Skeletal muscle satellite cell (primary cell): ENCODE measurements around a stretch of chr1.

DNA sequence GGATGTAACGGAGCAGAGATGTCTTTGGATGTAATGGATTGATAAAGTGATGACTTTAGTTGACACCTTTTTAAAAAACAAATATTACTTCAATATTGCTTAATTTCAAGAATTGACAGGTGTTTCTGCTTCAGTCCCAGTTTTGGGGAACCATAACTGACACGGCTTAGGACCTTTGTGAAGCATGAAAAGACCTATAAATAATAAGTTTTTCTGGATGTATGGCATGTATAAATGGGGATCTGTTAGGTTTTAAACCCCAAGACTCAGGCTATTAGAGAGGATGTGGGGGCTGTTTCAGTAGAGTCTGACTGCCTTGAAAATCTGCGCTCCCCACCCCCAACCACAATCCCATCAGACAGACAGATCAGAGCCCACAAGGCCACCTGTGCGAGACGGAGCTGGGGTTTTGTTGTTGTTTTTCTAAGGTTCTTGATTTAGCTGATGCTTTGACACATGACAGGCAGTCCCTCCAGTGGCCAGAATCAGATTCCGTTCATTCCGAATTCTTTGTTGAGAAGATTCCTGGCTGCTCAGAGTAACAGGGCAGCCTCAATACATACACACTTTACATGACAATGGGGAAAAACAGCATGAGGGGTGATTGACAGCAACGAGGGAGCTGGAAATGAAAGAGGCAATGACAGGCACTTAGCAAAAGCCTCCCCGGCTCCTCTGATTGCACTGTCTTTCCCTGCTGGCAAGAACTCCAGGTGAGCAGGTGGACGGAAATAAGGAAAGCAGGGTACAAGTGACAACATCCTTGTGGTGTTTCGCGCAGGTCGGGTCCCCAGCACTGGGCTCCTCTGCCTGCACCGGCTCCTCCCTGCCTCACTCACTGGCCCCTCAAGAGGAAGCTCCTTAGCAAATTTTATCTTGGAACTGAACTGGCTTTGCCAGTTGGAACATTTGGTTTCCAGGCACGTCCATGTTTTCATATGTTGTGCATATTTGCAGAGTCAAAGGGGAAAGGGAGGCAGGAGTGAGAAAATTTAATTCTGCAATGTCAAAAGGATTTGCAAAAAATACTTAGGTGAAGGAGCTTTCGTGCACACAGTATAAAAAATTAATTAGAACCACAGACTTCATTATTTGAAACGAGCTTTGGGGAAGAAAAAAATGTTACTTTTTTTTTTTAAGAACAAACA, 148.8 kb downstream of the PGBD5 start:
- CAGE, long polyA plus RNA: no peak

GRCh38 chr1:230299318-230300104, 126.6 kb downstream of the PGBD5 start:
- CAGE, long polyA plus RNA: no peak

GRCh38 chr1:230381999-230382755, 44.0 kb downstream of the PGBD5 start:
- CAGE, long polyA plus RNA: no peak

- CAGE, long polyA plus RNA: no peak
Observed at GRCh38 chr1:230725142-230725558, 11.2 kb upstream of the AGT start.

- CAGE, long polyA plus RNA: no peak
Observed at GRCh38 chr1:230739802-230740210, 7.4 kb upstream of the CAPN9 start.

- CAGE, long polyA plus RNA: no peak
Observed at GRCh38 chr1:230867719-230868440, 441 bp downstream of the C1orf198 start.

- CAGE, long polyA plus RNA: no peak
Observed at GRCh38 chr1:231351802-231352148, 13.7 kb downstream of the SPRTN start.

DNA sequence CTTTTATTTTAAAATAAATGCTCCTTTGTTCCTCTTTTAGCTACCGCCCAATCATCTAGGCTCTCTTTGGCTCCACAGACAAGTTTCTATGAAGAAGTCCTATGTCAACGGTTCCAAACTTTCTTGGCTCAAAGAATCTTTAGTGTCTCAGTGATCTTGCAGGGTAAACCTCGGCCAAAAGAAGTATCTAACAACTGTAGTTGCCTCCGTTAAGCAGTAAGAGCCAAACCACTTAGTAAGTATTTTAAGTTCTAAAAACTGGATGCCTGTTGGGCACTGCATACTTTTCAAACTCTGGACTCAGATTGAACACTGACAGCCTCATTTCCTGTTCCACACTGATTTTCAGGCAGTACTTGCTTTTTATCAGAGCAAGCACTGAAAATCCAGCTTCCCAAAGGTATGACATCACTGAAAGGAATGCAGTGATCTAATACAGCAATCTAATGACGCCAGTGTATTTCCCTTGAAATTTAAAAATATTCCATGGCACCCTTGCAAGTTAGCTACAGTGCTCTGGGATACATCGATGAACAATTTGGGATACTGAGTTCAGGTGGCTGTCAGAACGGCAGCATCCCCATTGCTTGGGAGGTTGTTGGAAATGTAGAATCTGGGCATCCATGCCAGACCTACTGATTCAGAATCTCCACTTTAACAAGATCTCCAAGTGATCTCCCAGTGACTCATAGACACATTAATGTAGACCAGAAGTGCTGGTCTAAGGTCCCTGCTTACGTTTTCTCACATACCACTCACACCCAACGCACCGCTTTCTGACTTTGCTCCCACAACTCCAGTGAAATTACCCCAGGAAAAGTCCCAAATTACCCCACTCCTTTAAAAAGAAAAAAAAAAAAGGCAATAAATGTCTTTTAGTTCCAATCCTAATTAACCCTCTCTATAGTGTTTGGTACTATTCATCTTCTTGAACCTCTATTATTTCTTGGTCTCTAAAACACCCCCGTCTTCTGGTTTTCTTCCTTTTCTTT, 26.6 kb downstream of the EGLN1 start:
- CAGE, long polyA plus RNA: no peak

- CAGE, long polyA plus RNA: no peak
Observed at GRCh38 chr1:231526417-231527298, 1.8 kb upstream of the TSNAX start.

DNA sequence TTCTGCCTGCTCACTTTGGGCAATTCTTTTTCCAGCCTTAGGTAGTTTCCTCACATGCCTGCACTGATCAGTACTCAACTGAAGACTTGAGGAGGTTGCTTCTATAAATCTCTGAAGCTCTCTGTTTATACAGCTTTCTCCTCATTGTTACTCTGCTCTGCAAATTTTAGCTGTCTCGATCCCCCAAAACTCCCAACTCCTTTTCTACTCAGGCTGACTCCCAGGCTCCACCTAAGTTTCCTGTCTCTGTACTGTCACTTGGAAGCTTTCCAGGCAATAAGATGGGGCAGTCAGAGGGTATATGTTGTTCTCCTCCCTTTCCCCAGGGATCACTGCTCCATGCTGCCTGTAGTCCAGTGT, 13.3 kb downstream of the TSNAX start:
- CAGE, long polyA plus RNA: no peak

DNA sequence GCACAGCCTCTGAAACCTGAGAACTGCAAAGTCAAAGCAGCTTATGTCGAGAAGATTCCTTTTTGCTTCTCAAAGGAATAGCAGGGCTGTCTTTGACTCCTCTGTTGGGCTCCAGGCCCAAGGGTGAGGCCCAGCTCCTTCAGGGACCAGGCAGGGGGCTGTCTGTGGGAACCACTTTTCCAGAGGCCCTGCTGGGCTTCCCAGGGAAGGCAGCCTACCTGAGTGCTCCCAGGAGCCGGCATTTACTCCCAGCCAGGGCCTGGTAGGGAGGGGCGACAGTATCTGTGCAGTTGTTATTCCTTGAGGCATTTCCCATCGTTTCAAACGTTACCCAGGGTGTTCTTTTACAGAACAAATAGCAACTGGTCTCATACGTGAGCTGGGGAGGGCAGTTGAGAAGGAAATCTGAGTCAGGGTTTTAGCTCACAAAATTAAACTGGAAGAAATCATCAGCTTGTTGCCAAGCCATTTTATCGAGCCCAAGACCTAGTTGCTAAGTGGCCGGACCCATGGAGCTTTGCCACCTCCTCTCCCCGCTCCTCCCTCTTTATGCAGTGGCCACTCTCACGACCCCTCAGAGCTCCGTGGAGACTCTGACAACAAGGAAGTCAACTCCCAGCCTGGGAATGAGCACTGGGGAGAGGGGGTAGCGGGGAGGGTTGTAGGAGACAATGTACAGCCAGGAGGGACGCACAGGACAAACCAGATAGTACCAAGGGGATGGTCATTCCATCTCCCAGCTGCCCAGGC, 251.1 kb downstream of the SIPA1L2 start:
- CAGE, long polyA plus RNA: no peak

DNA sequence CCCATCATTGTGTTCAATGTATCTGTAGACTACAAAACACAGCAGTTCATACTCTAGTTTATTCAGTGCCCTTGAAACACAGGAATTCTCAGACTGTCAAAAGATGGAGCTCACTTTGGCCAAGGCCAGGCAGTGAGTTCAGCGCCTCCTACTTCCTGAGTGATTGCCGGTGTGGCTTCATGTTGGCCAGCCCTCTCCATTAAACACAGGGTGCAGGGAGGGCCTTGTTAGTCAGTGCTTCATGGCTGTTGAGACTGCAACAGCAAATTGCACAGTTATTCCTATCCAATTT, 156.7 kb downstream of the SIPA1L2 start:
- CAGE, long polyA plus RNA: no peak

- CAGE, long polyA plus RNA: no peak
Observed at GRCh38 chr1:232509324-232510256, 120.3 kb downstream of the SIPA1L2 start.

DNA sequence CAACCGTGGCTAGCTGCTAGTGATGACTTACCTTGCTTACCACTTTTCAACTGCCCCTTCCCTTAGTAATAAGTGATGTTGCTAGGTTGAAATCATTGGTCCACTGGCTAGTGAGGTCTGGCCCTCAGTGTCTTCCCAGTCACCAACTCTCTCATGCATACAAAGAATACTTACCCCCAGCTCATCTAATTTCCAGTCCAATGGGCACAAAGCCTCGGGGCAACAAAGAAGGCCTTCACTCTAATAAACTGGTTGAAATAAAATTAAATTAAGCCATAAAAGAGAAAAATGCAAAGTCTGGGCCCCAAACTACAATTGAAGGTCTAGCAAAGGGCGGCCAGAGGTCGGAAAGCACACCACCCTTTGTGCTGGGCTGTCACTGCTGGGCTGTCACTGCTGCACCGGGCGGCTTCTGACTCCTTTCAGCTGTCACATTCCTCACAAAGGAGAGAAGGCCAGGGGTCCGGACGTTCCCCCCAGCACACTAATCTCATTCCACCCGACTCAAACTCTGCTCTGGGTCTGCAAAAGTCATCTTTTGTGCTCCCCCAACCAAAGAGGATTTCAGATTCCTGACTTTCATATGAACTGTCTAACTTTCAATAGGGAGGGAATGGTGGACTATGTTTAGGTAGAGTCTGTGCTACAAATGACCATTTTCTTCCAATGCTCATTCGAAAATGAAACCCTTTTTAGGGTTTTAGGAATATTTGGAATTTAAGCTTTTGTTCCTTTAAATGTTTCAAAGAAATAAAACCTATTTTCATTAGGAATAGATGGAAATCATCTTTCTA, 34.7 kb downstream of the SIPA1L2 start:
- CAGE, long polyA plus RNA: no peak

- CAGE, long polyA plus RNA: no peak
Observed at GRCh38 chr1:232868894-232869344, 63.7 kb downstream of the MAP10 start.

GRCh38 chr1:232968817-232969493, 18.5 kb downstream of the NTPCR start:
- CAGE, long polyA plus RNA: no peak

DNA sequence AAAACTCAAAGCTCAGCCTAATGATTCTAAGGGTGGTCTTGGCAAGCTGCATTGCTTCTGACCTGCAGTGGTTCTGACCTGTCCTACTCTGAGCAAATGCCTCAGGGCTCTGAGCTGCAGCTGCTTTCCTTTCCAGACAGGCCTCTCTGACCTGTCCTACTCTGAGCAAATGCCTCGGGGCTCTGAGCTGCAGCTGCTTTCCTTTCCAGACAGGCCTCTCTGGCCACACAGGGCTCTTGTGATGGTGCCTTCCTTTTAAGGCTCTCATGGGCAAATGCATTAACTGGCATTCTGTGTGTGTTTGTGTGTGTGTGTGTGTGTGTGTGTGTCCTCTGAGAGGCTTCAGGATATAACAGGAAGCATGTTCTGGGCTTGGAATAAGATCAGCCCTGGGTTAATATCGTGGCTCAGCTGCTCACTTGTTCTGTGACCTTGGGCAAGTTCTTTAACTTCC, 131.3 kb downstream of the NTPCR start:
- CAGE, long polyA plus RNA: no peak

DNA sequence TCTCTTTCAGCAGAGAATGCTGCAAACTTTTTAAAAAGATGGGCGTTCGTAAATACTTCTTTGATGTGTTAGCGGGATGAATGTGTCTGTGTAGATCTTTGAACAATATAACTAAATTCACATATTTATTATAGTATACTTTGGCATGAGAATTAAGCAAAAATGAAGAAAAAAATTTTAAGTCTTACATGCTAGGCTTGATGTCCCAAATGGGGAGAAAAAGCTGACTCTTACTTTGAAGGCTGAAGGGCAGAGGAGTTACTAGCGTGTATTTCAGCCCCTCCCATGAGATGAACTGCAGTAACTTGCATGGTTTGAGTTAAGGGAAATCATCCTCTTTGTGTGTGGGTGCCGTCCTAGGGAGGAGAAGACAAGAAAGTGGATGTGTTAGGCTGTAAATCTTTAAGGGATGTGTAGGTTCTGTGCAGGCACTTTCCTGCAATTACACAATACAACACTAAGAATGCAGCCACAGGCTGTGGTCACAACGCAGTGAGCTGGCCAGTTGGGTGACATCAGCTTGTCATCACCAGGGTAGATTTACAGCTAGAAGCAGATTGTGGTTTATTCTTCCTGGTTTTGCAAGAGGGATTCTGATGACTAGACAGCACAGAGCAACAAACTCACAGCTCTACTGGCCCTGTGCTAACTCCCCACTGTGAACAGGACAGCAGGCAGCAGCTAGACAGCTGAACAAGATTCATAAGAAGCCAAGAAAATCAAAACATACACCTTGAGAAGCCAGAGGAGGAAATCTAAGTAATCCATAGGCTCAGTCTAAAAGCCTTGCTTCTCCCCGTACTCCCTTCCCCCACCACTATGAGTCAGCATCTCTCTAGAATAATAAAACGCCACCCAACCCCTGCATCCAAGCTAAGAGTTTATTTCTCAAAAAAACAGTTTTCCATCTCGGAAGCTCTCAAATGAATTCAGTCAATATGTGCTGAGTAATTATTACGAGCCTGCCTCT, 162.5 kb downstream of the NTPCR start:
- CAGE, long polyA plus RNA: no peak

- CAGE, long polyA plus RNA: no peak
Observed at GRCh38 chr1:233328071-233328809, 716 bp downstream of the MAP3K21 start.

GRCh38 chr1:233354654-233355421, 27.3 kb downstream of the MAP3K21 start:
- CAGE, long polyA plus RNA: no peak